BE2C (cell line): ENCODE measurements around the genes CD276 and SEMA7A.

- RRBS, result no CpG with 5 or more reads among the region's 12 CpGs
These were observed 66.6 kb downstream of the ARIH1 start for GRCh38 chr15:72540558-72541307.

DNA sequence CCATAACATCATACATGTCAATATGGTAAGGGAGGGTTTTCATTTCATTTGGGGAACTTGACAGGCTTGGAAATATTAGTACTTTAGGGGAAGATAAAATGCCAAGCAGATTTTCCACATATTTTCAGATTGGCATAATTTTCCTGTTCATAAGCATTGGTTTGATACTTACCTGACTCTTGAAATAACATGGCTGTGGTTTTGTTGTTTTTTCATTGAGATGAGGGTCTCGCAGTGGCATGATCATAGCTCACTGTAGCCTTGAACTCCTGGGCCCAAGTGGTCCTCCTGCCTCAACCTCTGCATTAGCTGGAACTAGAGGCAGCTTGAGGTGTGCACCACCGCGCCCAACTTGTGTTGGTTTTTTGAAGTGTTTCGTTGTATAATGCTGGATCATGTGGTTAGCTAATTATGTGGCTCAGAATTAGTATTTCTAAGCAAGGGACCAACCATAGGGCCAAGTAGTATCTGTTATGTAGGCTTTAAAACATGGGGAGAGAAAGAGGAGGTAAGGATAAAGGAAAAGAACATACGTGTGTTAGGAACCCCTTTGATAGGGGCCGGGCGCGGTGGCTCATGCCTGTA lies 78.7 kb upstream of the GOLGA6B start:
- RRBS, result no CpG with 5 or more reads among the region's 8 CpGs

DNA sequence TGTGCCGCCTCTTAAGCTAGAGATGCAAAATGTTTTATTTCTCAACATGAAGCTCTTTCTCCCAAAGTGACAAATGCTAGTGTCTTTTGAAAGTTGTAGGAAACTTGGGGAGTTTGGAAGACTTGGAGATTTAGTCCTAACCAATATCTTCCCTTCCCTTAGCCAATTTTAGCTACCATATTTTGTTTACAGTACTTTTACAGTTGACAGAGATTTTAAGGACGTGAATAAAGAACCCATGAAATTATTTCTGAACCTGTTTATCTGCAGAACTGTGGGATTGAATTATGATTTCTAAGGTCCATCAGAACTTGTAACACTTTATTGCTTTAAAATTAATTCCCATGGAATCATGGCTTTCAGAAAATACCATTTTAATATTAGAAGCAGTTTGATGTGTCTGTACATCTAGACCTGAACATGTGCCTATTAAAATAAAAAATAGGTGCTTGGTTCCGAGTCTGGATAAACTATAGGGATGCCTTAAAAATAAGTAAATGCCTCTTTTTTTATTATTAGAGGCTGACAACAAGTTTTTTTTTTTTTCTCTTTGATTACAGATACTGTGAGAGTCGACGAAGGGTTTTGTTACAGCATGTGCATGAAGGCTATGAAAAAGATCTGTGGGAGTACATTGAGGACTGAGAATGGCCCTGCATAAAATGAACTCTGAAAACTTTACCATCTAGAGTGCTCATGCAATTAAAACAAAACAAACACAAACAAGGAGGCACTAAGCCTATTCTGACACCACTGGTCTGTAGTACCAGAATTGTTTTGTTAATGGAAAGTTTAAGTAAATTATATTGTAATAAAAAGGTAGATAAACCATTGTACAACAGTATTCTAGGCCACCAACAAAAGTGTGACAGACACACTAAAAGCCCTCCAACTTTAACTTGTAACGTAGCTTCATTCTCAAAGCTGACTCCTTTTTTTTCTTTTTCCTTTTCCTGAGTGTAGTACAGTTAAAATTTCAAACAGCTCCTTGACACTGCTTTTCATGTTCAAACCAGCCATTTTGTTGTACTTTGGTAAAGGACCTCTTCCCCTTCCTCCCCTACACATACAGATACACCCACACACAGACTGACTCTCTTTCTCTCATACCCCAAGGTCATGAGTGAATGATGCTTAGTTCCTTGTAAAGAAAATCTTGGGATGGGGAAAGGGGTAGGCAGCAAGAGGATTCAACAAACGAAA lies 71.4 kb upstream of the GOLGA6B start:
- RRBS, result no CpG with 5 or more reads among the region's 7 CpGs

DNA sequence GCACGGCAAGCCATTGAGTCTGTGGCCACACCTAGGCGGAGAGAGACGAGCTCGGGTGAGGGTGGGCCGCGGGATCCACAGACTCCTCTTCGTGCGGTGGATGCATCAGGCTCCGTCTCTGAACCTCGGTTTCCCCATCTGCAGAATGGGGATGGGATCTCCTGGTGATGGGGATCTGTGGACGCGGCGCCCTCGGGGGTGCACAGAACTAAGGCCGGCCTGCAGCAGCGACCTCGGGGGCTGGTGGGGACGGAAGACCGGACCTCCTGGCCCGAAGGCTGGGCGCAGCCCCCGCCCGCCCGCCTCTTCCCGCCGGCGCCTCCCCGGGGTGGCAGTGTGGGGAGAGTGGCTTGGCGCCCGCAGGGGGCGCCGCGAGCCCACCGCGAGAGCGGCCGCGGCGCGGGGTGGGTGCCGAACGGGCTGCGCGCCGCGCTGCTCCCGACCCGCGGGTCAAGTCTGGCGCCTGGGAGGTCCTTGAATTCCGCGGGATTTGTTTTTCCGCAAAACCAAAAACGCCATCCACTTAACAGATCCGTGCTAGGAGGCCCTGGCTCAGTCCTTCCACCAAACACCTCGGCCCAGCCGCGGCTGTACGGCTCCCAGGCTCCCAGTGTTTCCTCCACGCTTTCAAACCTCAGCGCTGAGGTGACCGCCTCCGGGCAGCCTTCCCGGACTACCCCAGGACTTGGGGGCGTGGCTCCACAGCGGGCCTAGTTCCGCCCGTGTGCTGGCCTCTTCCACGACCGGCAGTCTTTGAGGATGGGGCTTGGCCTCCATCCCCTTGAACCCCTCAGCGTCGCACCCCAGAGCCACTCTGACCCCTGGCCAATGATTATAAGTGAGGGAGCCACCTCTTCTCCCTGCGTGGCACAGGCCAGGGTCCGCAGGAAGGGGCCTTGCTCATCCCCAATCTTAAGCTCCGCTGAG lies 13.3 kb upstream of the ADPGK start:
- RRBS, result 3% methylated on average over 18 of the region's 75 CpGs

DNA sequence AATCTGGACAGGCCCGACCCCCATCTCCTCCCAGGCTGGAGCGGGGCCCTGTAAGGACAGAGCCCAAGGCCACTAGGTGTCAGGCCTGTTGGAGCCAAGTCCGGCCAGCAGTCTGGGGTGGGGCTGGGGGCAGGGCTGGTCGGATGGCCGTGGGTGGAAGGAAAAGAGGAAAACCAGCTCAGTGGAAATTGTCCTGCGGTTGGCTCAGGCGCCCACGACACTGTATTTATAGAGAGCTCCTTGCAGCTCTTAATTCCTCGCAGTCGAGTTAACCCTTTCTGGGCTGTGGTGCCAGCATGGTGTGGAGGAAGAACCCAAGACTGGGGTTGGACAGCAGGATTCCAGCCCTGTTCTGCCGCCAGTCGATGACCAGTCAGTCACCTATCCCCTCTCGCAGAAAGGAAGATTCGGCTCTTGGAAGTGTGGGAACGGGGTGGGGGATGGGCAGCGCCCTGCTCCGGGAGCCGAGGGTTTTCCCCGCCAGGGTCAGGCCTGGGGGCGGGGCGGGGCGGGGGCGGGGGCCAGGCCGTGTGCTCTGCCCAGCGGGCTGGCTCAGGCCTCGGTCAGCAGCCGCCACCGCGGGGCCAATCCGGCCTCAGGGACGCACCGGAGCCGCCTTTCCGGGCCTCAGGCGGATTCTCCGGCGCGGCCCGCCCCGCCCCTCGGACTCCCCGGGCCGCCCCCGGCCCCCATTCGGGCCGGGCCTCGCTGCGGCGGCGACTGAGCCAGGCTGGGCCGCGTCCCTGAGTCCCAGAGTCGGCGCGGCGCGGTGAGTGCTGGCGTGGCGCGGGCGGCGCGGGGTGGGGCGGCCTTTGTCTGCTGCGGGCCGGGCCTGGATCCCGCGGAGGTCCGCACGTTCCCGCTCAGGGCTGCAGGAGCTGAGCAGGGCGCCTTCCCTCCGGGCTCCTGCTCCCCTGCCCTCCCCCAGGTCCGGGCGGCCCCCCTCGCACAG lies at the start of gene CD276:
TSS of gene CD276 (plus strand) at position 692 of the 952 bp plus-strand sequence.
- RRBS, result 1% methylated on average over 6 of the region's 76 CpGs

DNA sequence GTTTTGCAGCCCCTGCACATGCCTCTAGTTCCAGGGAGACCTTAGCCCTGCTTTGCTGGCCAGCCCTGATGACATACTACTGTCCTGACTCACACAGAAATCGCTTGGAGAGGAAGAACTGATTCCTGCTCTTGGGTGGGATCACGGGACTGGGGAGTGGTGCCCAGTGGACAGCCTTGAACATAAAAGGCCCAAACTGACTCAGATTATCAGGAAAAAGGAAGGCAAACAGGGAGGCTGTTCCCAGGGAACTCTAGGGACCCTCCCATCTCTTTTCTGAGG lies 5.0 kb downstream of the CD276 start:
- RRBS, result no CpG with 5 or more reads among the region's 2 CpGs

GRCh38 chr15:73705287-73705770 lies 21.1 kb downstream of the CD276 start:
- RRBS, result no CpG with 5 or more reads among the region's 5 CpGs

DNA sequence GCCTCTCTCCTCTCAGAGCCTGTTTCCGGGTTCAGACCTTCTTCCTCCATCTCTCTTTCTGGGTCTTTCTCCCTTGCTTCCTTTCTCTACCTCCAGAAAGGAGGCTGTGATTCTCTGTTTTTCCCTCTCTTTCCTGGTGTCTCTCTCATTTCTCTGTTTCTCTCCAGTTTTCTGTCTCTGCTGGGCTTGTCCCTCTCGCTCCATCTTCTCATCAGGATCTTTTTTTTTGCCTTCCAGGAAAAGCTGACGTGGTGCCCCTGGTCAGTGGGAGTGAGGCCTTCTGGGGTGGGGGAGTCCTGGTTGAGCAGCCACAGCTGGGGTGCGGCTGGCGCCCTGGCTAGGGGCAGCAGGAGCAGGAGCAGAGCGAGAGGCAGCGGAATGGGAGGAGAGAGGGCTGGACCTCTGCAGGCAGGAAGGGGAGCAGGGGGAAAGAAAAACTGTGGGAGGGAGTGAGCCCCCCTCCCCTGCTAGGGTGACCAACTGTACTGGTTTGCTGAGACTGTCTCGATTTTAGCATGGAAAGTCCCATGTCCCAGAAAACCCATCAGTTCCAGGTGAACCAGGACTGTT lies 3.1 kb upstream of the ISLR start:
- RRBS, result no CpG with 5 or more reads among the region's 8 CpGs

DNA sequence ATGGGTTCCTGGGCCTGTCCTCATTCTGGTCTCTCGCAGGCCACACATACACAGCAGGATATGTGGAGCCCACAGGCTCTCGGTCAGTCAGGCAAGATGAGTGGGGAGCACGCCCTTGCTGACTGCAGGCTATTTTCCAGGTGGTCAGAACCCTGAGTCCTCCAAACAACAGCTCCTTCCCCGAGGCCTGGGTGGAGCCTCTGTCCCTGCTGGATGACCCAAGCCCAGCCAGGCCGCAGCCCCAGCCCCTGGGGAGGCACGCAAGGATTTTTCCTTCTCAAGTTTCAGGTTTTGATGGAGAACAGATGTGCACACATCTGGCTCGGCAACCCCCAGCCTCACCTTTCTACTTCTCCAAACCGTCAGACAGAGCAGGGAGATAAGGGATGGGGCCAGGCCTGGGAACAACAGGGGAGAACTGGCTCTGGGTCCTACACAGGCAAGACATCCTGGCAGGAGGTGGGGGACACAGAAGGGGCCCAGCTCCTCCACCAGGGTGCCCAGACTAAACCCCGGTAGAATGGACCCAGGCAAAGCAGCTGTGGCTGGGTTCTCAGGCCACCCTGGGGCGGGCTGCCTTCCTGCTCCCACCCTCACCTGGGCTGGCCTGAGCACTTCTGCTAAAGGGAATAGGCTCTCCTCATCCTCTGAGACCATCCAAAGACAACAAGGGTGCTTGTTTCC lies 1.5 kb downstream of the STRA6 start:
- RRBS, result no CpG with 5 or more reads among the region's 10 CpGs

GRCh38 chr15:74228240-74228722 lies 7.8 kb upstream of the CCDC33 start:
- RRBS, result no CpG with 5 or more reads among the region's 9 CpGs

- RRBS, result 9% methylated on average over 2 of the region's 8 CpGs
These were observed 47.8 kb downstream of the CYP11A1 start for GRCh38 chr15:74319377-74320245.

DNA sequence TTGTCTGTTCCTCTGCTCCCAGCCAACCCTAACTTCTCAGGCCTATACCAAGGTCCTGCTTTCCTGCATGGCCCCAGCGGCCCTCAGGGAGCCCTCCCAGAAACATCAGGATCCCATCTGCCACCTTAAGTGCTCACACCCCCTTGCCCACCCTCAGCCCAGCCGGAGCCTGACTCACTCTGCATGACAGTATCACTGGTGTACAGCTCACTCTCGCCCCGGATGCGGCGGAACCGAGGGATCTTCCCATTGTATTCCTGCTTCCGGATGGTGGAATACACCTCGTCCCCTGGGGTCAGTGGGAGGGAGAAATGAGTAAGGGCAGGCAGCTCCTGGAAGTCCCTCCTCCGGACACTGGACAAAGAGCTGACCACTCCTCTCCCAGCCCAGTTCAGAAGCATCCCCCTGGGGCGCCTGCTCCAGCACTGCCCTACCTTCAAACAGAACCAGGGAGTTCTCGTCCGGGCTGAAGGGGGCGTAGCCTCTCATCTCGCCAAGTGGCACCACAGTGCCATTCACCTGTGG lies 16.5 kb downstream of the SEMA7A start:
- RRBS, result 77% methylated on average over 7 of the region's 15 CpGs

DNA sequence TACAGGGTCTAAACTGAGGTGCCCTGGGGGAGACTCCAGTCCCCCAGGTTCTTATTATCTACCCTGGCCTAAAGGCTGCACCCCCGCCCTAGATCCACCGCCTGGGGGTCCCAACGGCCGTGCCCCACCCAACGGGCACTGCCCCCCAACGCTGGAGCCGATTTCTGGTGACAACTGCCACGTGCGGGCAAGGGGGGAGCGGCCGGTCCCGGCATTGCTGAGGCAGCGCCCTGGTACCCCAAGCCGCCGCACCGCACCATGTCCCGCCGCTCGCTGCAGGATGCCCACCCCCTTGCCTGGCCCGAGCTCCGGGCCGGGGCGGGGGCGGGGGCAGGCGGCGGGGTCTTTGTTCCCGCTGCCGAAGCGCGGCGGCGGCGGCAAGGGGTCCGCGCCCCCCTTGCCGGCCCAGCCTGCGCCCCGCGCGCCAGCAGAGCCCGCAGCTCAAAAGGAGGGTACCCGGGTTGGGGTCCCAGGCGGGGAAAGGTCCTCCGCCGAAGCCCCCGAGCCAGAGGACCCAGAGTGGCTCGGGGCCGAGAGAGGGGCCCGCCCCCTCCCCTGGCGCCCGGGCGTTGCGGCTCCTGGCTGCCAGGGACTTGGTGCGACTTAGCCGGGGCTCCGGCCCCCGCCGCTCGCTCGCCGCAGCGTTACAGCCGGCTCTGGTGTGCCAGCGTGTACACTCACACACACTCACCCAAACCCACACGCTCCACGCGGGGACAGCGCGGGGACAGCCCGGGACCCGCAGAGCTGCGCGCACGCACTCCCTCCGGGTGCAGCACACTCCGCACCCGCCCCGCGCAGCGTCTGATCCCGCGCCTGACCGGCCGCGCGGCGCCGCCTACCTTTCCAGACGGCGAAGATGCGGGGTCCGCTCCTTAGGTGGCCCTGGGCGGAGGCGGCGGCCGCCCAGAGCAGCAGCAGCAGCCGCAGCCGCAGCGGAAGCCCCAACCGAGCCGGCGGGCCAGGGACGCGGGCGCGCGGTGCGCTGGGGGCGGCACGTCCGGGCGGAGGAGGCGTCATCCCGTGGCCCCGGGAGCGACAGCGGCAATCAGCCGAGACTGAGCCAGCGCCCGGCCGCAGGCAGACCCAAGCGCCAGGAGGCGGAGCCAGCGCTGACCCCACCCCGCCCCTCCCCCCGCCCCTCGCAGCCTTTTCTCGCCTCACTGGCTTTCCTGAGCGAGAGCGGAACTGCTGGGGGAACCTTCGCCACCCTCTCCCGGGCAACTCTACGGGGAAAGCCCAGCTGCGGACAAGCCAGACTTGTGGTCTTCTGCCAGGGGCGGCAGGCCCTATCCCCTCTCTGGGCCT lies at the start of gene SEMA7A:
TSS of gene SEMA7A (minus strand) at position 1,060 of the 1,308 bp plus-strand sequence.
- RRBS, result 1% methylated on average over 67 of the region's 135 CpGs

DNA sequence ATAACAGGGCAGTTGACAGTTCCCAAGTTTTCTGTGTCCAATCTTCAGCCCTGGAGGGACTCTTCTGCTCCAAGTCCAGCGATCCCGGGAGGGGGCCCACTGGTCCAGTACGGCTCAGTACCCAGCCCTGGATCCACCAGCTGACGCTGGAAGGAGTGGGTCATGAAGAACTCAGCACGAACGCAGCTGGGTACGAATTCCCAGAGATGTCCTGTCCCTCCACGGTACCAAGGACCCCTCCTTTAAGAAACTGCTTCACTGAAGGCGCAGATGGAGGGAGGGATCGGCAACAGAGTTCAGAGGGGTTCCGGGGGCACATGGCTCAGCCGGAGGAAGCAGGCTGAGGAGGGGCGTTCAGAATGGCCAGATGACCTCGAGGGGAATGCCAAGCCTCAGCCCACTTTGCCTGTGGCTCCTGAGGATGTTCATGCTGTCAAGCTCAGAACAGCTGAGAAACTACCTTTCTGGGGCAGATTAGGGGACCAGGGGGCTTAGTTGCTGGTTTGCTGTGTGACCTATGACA lies 16.4 kb upstream of the CLK3 start:
- RRBS, result no CpG with 5 or more reads among the region's 14 CpGs

- RRBS, result no CpG with 5 or more reads among the region's 4 CpGs
These were observed 5.6 kb upstream of the CYP1A1 start for GRCh38 chr15:74730824-74731418.

DNA sequence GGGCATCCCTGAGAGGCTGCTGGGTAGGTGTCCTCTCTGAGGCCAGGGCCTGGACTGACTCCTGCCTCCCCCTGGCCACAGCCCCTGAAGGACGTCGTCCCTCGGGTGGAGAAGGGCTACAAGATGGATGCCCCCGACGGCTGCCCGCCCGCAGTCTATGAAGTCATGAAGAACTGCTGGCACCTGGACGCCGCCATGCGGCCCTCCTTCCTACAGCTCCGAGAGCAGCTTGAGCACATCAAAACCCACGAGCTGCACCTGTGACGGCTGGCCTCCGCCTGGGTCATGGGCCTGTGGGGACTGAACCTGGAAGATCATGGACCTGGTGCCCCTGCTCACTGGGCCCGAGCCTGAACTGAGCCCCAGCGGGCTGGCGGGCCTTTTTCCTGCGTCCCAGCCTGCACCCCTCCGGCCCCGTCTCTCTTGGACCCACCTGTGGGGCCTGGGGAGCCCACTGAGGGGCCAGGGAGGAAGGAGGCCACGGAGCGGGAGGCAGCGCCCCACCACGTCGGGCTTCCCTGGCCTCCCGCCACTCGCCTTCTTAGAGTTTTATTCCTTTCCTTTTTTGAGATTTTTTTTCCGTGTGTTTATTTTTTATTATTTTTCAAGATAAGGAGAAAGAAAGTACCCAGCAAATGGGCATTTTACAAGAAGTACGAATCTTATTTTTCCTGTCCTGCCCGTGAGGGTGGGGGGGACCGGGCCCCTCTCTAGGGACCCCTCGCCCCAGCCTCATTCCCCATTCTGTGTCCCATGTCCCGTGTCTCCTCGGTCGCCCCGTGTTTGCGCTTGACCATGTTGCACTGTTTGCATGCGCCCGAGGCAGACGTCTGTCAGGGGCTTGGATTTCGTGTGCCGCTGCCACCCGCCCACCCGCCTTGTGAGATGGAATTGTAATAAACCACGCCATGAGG lies 10.1 kb upstream of the LMAN1L start:
- RRBS, result no CpG with 5 or more reads among the region's 45 CpGs

- RRBS, result under 1% methylated on average over 7 of the region's 48 CpGs
These were observed 431 bp downstream of the FAM219B start for GRCh38 chr15:74906110-74906730.

- RRBS, result 69% methylated on average over 41 of the region's 79 CpGs
These were observed 793 bp downstream of the RPP25 start for GRCh38 chr15:74955448-74956509.

- RRBS, result no CpG with 5 or more reads among the region's 6 CpGs
These were observed 2.0 kb downstream of the PPCDC start for GRCh38 chr15:75025127-75025989.

GRCh38 chr15:75029176-75030191 lies 6.1 kb downstream of the PPCDC start:
- RRBS, result no CpG with 5 or more reads among the region's 15 CpGs